Airway epithelial cell (primary cell): ENCODE data around the genes NOPCHAP1, NUAK1 and TMEM263.

DNA sequence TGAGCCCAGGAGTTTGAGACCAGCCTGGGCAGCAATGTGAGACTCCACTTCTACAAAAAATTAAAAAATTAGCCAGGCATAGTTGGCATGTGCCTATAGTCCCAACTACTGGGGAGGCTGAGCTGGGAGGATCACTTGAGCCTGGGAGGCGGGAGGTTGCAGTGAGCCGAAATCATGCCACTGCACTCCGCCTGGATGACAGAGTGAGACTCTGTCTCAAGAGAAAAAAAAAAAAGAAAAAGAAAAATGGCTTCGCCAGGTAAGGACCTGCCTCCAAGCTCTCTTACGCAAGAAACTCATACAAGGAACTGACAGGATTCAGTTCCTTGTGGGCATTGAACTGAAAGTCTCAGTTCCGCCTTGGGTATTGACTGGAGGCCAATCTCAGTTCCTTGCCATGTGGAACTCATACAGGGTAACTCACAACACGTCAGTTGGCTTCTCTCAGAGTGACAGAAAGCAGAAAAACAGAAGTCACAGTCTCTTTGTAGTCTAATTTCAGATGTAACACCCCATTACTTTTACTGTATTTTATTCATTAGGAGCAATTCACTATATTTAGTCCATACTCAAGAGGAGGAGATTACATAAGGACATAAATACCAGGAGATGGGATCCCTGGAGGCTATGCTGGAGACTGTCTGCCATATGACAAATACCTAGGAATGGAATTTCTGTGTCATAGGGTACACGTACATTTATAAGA lies 11.5 kb upstream of the NOPCHAP1 start:
- RAMPAGE, long total RNA, result no peak

GRCh38 chr12:104985893-104987154 lies at the start of gene NOPCHAP1:
Gene NOPCHAP1, plus strand, starts transcription at chr12:104986316.
- RAMPAGE, long total RNA, result start-site peak on the plus strand at chr12:104986301-104986346, 1,178 and 510 reads in 2 replicates

DNA sequence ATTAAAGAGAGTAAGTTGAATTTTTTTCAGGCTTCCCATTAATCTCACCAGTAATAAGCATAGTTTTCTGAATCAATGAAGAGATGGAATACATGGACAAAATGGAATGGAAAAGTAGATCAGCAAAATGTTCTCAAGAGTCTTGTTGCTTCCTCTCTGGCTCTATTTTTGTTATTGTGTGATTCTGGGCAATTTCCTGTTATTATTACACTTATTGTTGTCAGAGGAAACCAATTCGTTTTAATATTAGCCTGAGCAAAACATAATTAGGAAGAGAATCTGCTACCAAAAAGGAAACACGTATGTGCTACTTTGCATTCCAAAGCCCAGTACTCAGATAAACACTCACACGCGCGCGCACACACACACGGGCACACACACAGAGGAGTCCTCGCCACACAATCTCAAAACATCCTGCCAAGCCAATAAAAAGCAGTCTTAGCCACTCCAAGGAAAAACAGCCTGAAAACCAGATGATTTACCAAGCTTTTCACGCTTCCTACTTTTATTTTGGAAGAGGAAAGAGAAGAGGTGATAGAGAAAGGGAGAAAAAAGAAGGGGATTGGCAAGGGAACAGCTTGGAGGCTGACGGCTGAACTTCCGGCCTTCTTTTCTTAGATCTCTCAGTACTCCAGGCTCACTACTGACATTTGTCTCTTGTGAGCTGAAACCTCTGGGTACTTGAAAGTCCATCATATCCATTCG lies 400.7 kb downstream of the NUAK1 start:
- RAMPAGE, long total RNA, result no peak

GRCh38 chr12:106022431-106022994 lies 116.2 kb downstream of the NUAK1 start:
- RAMPAGE, long total RNA, result no peak

- RAMPAGE, long total RNA, result no peak
Observed at GRCh38 chr12:106037883-106038318, 100.9 kb downstream of the NUAK1 start.

DNA sequence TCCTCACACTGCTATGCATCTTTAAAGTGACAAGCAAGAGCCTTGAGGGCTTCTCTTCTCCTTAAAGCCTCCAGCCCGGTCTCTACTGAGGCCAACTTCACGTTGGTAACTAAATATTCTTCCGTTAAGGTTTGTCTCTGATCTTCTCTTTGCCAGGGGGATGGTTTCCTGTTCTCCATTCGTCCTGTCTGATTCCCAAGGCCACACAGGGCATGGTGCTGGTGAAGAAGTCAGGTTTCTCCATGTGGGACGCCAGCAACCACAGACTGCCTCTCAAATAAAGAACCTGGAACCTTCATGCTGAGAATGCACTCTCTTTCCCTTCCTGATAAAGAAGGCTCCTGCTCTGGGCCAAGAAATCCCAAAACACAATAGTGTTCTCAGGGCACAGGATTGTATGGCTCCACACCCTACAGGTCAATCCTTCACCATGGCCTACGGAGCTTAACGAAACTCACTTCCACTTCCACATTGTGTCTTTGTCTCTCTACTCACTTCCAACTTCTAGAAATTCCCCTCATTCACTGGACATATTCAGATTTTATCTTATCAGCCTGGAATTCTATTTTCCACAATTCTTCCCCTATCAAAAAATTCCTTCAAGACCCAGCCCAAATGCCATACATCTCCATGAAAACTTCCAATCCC lies 35.7 kb downstream of the NUAK1 start:
- RAMPAGE, long total RNA, result no peak

DNA sequence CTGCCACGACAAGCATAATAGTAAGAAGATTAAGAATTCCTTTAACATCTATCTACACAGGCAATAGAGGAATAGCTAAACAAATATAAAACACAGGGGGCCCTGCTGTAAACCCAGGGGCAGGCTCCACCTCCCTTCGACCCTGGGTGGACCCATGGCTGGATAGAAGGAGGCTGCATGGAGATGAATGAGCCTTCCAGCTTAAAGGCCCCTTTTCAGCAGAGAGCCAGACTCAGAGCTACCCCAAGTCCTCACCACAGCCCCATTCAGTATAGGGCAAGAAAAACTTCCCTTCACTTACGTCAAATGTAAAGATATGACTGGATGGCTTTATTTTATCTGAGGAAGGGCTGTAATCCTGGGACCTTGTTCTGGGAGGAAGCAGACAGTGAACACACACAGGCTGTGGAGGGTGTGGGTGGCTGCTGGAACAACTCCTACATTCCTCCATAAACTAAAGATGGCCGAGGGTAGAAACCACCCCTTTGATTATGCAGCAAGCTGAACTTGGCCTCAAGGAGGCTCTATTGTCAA lies 30.5 kb downstream of the NUAK1 start:
- RAMPAGE, long total RNA, result no peak

GRCh38 chr12:106138421-106139021 lies at the start of gene NUAK1:
Gene NUAK1, minus strand, starts transcription at chr12:106138954.
- RAMPAGE, long total RNA, result no peak

GRCh38 chr12:106239267-106239647 lies 8.6 kb downstream of the CKAP4 start:
- RAMPAGE, long total RNA, result no peak

DNA sequence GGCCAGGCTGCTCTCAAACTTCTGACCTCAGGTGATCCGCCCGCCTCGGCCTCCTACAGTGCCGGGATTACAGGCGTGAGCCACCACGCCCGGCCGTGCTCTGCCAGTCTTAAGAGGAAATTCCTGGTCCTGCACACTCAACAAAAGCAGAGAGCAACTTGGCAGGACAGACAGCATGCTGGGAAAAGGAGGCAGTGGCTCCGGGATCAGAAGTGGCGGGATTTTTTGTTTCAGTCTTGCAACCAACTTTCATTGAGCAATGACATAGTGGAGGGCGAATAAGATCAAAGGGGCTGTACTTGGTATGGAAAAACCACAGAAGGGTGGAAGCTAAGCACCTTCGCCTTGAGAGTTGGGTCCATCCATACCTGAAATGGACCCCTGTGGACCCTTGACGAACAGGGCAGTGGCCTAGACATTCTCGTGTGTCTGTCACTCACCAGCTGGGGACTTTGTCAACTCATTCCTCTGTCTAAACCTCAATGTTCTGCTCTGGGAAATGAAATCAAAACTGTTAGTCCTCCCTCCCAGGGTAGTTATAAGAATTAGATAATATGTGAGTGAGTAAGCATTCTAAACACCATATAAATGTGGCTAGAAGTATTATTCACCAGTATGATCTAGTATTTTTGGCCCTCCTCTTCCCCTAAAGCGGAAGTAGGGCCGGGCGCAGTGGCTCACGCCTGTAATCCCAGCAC lies 1.9 kb downstream of the CKAP4 start:
- RAMPAGE, long total RNA, result no peak

DNA sequence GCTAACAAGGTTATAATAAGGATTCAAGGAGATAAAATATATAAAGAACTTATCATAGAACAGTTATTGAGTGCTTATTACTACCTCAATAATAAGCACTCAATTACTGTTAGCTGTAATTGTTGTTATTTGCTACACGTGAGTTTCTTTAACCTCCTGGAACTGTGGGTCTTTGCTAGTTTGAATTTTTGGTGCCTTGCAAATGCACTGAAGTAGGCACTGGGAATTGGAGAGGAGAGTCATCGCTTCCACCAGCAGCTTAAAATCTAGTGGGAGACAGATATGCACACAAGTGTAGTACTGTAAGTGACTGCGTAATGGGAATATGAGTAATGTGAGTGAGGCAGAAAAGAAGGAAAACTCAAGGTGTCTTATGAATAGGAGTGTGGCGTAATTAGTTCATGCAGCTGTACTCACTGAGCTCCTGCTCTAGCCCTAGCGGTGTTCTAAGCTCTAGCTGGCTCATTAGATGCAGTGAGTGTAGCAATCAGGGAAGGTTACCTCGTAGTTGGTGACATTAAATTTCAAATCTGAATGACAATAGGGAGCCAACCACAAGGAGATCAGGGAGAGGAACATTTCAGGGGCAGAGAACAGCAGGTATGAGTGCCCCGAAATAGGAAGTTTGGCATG lies 2.8 kb downstream of the TCP11L2 start:
- RAMPAGE, long total RNA, result no peak

GRCh38 chr12:106360502-106360936 lies 3.0 kb downstream of the POLR3B start:
- RAMPAGE, long total RNA, result no peak

GRCh38 chr12:106767616-106768610 lies 6.6 kb upstream of the RIC8B start:
- RAMPAGE, long total RNA, result no peak

DNA sequence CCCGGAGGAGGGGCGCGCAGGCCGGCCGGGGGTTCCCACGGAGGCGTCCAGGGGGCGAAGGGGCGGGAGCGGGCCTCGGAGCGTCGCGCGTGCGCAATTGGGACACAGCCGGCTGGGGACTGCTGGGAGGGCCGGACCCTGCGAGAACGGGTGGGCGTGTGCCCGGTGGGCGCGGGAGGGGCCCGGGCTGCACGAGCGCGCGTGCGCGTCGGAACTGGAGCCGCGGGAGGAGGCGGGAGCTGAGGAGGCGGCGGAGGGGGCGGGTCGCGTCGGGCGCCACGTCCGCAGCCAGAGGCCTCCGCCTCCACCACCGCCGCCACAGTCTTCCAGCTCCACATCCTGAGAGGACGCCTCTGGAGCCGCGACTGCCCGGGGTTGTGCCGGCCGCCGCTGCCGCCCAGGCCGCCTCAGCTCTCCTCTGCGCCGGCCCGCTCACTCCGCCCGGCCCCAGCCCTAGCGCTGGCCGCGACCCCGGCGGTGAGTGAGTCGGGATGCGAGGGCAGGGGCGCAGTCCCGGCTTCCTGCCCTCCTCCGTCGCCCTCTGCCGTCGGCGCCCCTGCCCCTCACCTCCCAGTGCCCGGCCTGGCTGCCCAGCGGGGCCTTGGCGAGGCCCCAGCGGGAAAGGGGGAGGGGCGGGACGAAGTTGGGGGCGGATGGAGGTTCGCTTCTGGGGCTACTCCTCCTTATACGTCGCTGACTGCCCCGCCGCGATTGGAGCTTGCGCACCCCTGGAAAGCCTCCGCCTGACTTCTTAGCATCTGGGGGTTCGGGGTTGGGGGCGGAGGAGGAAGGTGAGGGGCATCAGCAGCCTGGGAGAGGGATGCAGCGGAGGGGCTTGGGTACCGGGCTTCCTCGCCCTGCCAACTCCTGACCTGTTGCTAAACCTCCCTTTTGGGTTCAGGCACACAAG lies at the start of gene TMEM263:
Gene TMEM263, plus strand, starts transcription at position 319 of the 910 bp plus-strand sequence.
- RAMPAGE, long total RNA, result no peak

- RAMPAGE, long total RNA, result no peak
Observed at GRCh38 chr12:106971739-106972131, 15.2 kb downstream of the MTERF2 start.

GRCh38 chr12:106999519-106999919 lies 12.6 kb upstream of the MTERF2 start:
- RAMPAGE, long total RNA, result no peak

DNA sequence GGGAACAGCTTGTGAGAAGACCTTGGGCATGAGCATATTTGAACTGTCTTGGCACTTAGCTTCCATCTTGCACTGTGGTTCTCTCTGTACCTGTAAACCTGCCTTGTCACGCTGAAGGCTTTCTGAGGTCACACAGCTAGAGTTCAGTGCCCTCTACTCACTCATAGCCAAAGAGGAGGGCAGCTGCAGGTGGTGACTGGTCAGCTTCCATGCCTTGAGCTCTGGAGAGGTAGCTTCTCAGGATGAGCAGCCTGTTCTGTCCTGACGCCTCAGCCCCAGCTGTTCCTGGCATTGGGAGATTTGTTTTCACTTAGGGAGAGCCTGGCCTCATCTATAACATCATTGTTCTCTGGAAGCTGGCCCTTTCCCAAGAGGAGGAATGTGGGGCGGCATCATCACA lies 30.7 kb downstream of the ABTB3 start:
- RAMPAGE, long total RNA, result no peak

DNA sequence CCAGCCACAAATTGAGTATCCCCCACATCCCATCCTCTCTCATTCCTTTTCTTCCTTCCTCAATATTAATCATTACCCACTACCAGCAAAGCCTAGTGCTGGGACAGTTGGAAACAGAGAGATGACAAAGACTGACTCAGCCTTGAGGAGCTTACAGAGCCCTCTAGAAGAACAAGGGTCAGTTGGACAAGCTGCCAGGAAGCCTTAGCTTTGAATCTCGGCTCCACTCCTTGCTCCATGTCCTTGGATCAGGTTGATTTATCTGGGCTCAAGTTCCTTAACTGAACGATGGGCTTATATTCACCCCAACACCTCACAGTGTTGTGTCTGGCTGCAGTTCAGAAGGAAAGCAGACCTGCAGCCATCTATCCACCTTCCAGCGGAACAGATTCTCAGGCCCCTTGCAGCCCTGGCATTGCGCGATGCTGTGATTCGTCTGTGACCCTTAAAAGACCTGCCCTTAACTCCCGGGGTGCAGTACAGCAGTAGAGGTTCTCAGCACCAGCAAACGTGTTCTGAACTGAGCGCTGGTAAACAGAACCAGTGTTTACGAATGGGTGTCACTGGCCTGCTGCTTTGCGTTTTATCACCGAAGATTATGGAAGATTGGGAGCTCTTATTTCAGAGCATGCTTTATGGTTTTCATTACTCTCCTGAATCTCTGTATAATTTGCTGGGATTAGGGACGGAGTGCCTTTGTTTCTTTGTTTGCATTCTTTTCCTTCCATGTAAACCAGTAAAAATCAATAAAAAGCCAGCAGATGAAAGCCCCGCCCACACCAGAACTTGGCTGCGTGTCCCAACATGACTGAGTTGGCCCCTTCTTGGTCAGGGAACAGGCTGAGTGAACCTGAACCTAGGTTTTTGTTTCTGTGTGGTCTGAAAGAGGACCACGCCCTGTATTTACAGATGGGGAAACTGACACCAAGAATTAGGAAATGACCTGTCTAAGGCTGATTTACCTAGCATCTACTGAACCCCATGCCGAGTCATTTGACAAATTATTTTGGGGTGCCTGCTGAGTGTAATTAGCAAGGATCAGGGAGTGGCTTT lies 61.7 kb downstream of the ABTB3 start:
- RAMPAGE, long total RNA, result no peak

DNA sequence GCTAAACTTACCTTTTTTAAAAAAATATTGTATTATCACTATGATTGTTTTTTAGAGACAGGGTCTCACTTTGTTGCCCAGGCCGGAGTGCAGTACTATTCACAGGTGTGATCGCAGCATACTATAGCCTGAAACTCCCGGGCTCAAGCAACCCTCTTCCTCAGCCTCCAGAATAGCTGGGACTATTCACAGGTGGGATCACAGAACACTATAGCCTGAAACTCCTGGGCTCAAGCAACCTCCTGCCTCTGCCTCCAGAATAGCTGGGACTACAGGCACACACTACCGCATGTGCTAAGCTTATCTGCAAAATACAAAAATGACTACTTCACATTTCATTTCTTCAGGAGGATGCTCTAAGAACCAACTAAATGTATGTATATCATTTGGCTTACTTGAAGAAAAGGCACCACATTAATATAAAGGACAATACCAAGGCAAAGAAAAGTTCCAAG lies 10.1 kb downstream of the PRDM4 start:
- RAMPAGE, long total RNA, result no peak

GRCh38 chr12:107903612-107904027 lies 129.1 kb downstream of the ASCL4 start:
- RAMPAGE, long total RNA, result no peak